Measurements from ENCODE around the gene POM121L12.

DNA sequence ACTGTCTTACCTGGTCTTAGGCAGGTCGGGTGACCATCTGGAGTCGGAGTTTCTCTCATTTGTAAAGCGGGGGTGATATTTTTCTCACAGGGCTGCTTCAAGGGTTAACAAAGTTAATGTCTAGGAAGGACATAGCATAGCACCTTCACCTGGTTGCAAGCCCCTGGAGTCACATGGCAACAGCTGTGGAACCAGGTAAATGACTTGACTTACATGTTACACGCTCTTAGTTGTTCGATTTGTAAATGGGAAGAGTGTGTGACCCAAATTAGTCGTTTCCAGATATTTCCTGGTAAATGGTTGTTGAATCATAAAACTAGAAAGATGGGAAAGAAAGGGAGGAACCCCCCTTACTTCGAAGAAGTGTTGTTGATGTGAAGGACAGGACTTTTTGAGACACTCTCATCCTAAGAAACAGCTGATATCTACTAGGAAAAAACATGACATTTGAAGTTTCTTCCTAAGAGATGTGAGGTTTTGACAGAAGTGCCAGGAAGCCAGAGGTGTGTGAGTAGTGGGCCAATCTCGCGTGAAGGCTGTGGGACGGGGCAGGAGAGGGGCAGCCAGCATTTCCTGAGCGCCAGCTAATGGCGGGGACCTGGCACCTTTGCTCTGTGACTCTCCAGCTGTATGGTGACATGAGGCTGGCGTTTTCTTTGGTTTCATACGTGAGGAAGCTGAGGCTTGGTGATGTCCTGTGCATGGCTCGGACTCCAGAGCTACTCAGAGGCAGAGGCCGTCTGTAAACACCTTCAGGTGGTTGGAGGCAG, 53.5 kb downstream of the IKZF1 start:
- PRO-cap = no peak
- RAMPAGE, long total RNA = no peak

- PRO-cap = no peak
- RAMPAGE, long total RNA = no peak
Observed at GRCh38 chr7:50379018-50379933, 70.9 kb downstream of the FIGNL1 start.

- PRO-cap = no peak
- RAMPAGE, long total RNA = no peak
Observed at GRCh38 chr7:50449054-50449471, 1.1 kb downstream of the FIGNL1 start.

DNA sequence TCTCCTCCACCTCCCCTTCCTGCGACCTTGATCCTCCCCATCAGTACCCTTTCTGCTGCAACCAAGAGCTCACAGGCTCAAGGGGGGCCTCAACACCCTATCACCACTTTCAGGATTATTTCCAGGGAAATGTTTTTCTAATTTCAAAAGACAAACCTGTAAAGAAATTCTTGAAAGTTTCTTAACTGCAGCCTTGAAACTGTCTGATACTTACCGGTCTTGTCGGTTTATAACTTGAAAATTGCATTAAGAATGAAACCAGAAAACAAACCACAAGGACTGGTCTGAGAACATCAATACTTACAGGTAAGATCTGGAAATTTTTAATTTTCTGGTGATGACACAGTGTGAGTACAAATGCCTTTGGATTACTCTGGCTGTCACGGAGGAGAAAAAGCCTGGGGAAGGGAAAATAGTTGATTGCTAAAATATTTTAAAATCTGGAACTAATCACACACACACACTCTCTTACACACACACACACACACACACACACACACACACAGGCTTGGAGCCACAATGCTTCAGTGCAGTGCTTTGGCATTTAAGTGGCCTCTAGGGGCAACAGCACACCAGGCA, 30.0 kb upstream of the DDC start:
- PRO-cap = no peak
- RAMPAGE, long total RNA = no peak

- PRO-cap = no peak
- RAMPAGE, long total RNA = no peak
Observed at GRCh38 chr7:50614715-50615100, 49.5 kb upstream of the DDC start.

DNA sequence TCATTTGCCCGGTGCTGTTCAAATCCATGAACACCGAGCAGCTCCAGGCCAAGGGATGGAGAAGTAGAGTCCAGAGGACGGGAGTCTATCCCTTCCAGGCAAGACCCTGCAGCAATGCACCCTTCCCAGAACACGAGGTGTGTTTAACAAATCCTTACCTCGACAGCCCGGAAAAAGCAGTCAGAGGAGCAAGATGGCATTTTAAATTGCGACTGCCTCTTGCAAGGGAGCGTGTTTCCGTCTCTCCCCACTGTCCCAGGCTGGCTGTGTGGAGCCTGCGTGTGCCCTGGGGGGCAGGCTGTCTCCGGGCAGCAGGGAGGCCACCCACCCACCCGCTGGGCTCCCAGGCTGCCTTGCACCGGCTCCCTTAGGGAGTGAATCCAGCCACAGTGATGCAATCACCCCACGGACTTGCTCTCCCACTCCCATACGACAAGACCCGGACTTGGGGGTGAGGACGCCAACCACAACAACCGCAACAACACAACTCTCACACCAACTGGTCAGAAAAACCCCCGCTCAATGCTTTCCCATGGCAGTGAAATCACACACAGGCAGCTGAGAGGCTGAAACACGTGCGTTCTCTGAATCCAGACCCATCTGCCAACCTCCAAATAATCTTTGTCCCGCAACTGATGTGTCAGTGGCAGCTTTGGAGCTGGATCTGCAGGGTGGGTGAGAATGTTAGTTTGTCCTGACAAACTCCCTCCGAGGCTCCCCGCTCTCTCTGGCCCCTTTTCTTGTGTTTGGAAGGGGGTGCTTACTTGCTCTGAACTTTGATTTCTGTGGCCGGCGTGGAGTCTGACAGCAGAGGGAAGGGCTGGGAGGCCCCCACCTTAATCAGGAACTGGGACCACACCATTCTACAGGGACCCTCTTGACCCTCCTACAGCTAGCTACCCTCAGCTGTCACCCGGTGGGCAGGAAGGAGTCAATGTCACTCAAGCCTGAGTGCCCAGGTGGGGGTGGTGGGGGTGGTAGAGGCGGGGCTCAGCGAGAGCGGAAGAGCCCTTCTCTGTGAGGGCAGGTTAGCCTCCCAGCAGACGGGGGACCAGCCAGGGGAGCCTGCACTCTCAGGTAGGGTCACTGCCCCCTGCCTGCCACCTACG, 62.8 kb upstream of the DDC start:
- PRO-cap = no peak
- RAMPAGE, long total RNA = no peak

- PRO-cap = no peak
- RAMPAGE, long total RNA = no peak
Observed at GRCh38 chr7:50695111-50695742, 87.5 kb downstream of the GRB10 start.

DNA sequence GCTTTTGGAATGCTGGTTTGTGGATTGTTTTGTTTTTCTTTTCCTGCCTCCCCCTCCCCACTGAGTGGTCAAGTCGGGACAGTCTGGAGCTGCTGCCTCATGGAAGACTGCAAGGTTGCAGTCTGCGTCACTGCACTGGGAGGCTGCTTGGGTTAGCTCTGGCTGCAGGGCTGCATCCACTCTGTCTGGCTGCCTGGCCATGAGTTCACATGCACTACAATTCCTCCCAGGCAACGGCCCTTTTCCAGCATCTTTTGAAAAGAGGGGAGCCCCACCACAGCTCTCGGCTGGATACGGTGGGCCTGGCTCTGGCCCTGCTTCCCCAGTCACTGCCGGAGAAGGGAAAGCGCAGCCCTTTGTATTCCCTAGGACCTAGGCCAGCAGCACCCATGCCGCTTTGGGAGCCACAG, 80.7 kb downstream of the GRB10 start:
- PRO-cap = no peak
- RAMPAGE, long total RNA = no peak

GRCh38 chr7:50754754-50755188, 27.9 kb downstream of the GRB10 start:
- PRO-cap = no peak
- RAMPAGE, long total RNA = no peak

- PRO-cap = no peak
- RAMPAGE, long total RNA = no peak
Observed at GRCh38 chr7:50763778-50764276, 18.9 kb downstream of the GRB10 start.

DNA sequence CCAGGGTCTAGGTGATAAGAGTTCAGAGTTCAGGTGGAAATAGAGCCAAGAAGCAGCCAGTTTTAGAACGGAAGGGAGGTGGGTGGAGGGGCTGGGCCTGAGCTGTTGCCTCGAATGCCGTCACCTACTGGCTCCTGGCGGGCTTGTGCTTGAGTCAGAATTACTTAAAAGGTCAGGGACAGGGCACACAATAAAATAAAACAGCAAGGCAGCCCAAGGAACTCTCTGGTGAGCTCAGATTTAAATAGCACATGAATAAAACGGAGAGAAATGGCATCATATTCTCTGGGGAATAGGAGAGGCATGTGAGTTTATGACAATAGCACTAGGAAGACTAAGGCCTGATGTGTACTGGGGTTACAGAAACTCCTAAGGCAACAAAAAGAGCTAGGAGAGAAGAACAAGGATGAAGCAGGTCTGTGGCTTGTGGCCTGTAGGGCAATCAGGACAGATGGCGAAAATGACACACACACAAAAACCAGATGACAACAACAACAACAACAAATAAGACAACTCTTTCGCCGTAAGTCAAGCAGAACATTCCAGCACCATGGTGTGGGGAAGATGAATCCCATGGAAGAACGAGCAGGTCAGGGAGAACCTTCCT, 56.4 kb upstream of the GRB10 start:
- PRO-cap = no peak
- RAMPAGE, long total RNA = no peak

- PRO-cap = no peak
- RAMPAGE, long total RNA = no peak
Observed at GRCh38 chr7:50851459-50851878, 68.8 kb upstream of the GRB10 start.

GRCh38 chr7:51246102-51246483, 70.5 kb downstream of the COBL start:
- PRO-cap = no peak
- RAMPAGE, long total RNA = no peak

GRCh38 chr7:51900301-51900703, 583.7 kb upstream of the COBL start:
- PRO-cap = no peak
- RAMPAGE, long total RNA = no peak

GRCh38 chr7:52936304-52936550, 99.2 kb upstream of the POM121L12 start:
- PRO-cap = no peak
- RAMPAGE, long total RNA = no peak

GRCh38 chr7:53017546-53017885, 17.9 kb upstream of the POM121L12 start:
- PRO-cap = no peak
- RAMPAGE, long total RNA = no peak

GRCh38 chr7:53035281-53035768, at the start of gene POM121L12:
Gene POM121L12 (plus strand): TSS chr7:53035633.
- PRO-cap = no peak
- RAMPAGE, long total RNA = no peak

DNA sequence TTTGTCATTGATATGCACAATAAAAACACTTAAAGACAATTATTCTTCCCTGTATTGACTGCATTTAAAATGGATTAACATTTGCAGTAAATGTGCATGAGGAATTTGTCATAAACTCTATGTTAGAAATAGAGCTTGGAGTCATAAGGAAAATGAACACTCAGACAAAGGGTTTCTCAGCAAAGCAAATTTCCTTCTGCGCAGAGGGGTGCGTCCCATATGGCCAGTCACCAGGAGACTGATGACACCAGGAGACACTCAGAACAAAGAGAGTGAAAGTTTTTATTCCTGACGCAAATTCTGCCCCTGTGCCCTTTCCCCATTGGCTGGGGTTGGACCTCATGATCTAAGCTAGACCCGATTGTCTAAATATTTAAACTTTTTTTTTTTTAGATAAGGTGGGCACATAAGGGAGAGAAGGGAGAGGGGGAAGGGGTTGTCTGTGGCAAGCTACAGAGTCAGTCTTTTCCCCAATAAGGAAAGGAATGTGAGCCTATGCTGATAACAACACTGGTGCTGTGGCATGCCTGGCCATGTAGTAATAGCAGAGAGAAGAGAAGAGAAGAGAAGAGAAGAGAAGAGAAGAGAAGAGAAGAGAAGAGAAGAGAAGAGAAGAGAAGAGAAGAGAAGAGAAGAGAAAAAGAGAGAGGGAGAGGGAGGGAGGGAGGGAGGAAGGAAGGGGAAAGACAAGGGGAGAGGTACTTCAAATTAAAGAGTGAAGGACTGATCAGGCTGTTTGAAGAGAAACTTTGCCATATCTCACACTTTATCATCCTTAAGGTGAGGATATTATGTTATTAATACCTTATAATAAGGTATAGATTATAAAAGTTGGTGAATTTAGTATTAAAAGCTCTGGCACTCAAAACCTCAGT, 202.1 kb downstream of the POM121L12 start:
- PRO-cap = no peak
- RAMPAGE, long total RNA = no peak

DNA sequence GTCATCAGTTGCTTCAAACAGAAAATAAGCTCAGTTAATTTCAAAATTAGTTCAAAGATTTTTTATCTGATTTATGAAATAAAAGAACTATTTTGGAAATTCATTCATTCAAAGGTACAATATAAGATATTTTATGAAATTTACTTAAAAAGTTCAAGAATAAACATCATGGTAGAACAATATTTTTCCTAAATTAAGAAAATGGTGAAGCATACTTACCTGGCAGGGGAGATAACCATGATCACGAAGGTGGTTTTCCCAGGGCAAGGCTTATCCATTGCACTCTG, 330.4 kb downstream of the POM121L12 start:
- PRO-cap = no peak
- RAMPAGE, long total RNA = no peak

DNA sequence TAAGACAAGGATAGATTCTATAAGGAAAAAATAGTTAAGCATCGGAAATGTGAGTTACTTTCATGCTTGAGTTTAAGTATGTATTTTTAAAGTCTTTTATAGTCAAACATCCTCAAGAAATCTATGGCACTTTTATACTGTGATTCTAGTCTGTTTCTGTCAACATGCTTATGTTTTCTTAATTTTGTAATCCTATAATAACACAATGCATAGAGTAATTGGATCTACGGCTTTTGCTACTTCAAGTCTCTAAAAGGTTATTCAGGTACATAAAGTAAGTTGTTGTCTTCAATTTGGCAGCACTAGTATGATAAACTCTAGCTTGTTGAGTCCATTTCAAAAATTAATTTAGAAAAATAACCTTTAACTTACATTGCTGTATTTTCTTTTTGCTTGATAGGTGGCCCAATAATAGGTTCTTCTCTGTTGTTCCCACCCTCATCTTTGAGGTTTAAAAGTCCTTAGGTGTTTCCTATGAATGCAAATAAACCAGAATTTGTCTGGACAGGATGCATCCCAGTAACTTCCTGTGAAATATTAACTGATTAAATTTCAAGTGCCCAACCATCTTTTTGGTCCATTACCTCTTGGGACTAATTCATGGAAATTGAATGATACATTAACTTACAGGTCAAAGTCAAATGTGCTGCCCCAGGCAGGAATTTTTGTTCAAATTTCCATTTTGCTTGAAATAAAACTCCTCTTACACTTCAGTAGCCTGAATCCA, 383.2 kb downstream of the POM121L12 start:
- PRO-cap = no peak
- RAMPAGE, long total RNA = no peak